Neuron (in vitro differentiated cells): ENCODE measurements around the genes PDE10A, RNASET2 and CCR6.

DNA sequence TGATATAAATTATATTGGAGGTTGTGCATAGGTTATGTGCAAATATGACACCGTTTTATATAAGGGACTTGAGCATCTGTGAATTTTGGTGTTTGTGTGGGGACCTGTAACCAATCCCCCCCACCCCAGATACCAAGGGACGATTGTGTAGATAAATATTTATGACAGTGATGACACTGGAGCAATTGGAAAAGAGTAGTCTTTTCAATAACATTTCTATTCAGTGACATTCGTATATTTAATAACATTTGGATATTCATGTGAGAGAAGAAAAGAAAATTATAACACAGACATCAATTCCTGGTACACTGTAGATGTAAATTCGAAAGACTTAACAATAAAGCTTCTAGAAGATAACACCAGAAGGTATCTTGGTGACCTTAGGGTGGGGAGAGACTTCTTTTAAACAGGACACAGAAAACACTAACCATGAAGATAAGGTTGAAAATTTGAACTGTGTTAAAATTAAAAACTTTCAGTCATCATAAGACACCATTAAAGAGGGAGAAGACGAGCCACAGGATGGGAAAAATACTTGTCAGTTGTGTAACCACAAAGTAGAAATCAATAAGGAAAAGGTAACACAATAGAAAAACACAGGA lies 61.0 kb downstream of the QKI start:
- PRO-cap = no peak

DNA sequence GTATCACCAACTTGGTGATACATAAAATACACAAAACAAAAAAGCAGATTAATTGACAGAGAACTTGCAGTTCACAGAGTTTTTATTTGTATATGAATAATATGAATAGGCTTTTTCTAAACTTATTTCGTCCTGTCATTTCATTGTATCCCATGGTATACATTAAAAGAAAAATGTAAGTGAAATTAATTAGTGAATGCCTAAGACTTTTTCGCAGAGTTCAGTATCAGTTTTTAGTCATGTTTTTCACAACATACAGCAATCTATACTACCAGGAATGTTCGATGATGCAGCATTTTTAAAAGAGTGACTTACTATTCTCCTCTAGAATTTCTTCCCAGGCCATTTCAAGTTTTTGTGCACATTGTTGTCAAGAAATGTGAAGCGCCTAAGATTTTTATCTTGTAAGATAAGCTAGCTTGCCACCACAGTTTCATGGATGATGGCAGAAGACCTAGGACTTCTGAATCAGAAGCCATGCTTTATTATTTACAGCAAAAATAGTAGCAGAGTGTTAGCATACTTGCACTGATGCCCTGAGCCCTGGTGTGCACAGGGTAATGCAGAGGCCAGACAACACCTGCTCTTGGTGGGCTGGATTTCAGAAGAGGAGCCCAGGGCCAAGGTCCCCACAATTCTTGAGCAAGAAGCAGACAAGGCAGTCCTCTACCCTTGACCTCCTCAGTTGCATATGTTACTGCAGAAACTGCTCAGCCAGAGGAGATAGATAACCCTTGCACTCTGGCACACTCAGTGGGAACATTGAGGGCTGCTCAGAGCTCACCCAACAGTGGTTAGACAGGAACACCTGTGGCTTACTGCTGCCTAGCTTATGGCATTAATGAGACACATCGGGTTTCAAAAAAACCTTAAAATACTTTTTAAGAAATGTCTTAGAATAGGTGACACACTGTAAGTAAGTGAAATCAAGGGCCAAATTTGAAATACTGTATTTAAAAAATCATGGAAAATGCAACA lies 99.1 kb downstream of the QKI start:
- PRO-cap = no peak

DNA sequence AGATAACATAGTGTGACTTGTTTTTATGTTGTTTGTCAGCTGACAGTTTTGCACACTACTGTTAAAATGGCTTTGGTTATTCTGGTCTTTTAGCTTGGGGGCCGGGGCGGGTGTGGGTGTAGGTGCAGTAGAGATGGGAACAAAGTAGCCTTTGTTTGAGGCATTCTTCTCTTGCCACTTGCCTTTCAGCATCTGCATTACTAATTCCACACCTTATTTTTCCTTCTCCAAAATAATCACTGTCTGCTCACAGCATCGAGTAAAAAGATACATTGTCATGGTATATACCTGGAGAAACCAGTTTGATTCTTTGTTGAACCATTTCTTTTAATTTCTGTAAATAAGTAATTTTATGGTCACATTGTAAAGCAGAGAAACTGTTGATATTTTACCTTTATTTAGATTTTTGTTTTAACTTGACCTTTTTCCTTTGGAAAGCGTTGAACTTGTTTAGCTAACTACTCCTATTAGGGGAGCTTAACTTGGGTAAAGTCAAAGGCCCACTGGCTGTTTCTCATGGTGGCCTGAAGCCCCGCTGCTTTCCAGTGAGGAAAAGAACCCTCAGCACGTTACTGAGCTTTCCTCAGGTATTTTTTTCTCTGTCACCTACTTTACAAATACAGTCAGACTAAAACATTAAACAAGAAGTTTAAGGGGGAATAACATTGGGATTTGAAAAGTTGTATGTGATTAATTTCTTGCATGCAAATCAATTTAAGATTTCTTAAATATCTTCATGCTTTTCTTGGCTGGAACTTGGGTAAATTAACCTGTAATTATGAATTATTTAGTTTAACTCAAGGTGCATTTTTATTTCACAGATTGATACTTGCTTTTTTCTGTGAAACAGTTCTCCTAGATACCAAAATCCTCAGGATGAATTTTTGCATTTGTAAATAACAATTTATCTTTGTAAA lies 159.7 kb downstream of the QKI start:
- PRO-cap = no peak

DNA sequence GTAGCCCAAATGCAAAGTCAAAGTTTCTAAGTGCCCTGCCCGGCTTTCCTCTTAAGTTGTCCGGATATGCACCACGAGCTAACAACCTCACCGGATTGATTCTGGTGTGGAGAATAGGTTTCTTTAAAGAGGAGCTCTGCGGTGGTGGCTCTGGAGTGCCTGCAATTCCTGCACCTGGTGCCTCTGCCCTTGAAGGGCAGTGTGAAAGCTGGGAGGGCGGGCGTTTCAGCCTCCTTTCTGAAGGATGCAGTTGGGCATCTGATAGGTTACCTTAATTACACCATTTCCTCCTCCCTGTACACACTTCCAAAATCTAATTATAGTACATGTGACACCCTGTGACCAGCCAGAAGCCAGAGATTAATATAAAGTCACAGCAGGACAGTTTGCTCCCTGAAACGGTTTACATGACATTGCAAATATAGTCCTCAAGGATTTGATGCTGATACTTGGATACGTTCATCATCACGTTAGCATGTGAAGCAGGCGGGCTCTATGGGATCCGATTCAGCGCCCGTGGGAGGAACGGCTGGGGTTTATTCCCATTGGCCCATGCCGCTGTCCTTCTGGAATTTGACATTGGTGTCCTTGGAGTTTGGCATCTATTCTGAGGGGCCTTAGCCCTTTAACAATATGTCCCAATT lies 548.1 kb downstream of the QKI start:
- PRO-cap = no peak

GRCh38 chr6:163964742-163965242 lies 550.3 kb downstream of the QKI start:
- PRO-cap = no peak

GRCh38 chr6:165662646-165663734 lies at the start of gene PDE10A:
Gene PDE10A (minus strand): TSS chr6:165663241.
- PRO-cap = bidirectional peak, plus-strand start at chr6:165662977, minus-strand start at chr6:165663074

DNA sequence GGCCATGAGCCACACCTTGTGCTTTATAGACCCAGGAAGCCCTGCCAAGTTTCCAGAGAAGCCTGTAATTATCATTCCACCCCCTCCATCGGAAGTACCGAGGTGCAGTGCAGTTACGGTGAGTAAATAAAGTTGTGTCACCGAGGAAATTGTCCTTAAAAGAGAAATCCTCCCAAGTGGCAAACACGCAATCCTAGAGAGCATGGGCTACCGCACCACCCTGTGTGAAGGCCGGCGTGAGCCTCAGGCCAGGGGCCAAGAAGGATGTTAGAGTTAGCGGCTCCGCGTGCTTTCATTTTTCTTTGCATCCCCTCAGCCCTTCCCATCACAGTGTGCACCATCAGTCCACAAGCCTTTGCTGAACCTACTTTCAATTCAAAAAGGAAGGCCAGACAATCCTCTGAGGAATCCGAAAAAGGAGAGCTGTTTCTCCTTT lies 183.2 kb upstream of the PDE10A start:
- PRO-cap = no peak

- PRO-cap = no peak
Measured at GRCh38 chr6:165876582-165877124, 213.6 kb upstream of the PDE10A start.

DNA sequence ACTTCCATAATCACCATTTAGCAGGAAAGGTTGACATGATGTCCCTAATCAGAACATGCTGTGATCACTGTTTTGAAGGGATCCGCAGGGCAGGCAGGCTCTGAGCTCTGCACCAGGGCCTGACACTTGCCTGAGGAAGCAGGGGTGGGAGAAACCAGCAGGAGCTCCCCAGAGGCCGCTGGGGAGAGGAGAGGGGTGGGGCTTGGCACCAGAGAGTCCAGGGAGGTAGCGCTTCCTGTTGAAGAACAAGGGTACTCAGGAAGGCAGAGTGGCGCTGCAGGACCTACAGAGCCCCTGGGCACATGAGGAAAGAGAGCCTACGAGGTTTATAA lies 5.6 kb upstream of the TBXT start:
- PRO-cap = no peak

DNA sequence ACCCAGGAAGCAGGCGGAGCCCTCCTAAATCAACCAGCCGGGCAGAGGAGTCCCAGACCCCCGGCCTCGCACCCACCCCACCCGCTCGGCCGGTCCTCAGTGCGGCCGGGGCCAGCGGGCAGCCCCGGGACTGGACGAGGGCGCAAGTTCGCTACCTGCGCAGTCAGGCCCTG lies 195 bp downstream of the SFT2D1 start:
- PRO-cap = no peak

DNA sequence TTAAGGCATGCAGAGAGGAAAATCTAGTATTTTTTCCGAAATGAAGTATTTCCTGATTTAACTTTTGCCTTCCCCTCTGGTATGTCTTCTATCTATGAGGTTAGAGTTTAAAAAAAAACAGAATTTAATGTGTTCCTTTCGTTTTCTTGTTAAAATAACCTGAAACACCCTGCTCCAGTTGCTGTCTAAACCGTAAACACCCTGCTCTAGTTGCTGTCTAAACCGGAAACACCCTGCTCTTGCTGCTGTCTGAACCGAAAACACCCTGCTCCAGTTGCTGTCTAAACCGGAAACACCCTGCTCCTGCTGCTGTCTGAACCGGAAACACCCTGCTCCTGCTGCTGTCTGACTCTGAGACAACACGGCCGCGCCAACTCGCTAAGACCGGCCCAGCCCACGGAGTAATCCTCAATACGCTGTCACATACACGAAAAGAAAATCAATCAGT lies 98.5 kb downstream of the RAMACL start:
- PRO-cap = no peak

GRCh38 chr6:166572202-166572692 lies 14.2 kb downstream of the RAMACL start:
- PRO-cap = no peak

GRCh38 chr6:166627429-166628521 lies 724 bp upstream of the RPS6KA2 start:
- PRO-cap = bidirectional peak, plus-strand start at chr6:166627674, minus-strand start at chr6:166627755; bidirectional peak, plus-strand start at chr6:166628037, minus-strand start at chr6:166627972; bidirectional peak, plus-strand start at chr6:166628383, minus-strand start at chr6:166628392

DNA sequence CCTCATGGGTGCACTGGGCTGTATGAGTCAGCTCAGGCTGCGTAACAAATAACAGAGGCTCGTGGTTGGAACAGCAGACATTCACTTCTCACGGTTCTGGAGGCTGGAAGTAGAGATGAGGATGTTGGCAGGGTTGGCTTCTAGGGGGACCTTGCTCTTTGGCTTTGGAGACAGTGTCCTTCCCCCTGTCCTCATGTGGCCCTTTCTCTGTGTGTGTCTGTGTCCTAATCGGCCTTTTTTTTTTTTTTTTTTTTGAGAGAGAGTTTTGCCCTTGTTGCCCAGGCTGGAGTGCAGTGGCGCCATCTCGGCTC lies 117.8 kb upstream of the RPS6KA2 start:
- PRO-cap = no peak

DNA sequence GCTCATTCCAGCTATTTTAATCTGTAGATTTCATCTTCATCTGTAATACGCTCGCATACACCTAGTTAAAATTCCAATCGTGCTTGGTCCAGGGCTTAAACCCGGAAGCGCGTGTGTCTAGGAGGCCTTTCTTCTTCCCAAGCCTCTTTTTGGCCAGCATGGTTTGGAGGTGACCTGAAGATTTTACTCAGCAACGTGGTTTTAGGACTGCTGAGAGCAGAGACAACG lies 144.2 kb upstream of the RPS6KA2 start:
- PRO-cap = no peak

DNA sequence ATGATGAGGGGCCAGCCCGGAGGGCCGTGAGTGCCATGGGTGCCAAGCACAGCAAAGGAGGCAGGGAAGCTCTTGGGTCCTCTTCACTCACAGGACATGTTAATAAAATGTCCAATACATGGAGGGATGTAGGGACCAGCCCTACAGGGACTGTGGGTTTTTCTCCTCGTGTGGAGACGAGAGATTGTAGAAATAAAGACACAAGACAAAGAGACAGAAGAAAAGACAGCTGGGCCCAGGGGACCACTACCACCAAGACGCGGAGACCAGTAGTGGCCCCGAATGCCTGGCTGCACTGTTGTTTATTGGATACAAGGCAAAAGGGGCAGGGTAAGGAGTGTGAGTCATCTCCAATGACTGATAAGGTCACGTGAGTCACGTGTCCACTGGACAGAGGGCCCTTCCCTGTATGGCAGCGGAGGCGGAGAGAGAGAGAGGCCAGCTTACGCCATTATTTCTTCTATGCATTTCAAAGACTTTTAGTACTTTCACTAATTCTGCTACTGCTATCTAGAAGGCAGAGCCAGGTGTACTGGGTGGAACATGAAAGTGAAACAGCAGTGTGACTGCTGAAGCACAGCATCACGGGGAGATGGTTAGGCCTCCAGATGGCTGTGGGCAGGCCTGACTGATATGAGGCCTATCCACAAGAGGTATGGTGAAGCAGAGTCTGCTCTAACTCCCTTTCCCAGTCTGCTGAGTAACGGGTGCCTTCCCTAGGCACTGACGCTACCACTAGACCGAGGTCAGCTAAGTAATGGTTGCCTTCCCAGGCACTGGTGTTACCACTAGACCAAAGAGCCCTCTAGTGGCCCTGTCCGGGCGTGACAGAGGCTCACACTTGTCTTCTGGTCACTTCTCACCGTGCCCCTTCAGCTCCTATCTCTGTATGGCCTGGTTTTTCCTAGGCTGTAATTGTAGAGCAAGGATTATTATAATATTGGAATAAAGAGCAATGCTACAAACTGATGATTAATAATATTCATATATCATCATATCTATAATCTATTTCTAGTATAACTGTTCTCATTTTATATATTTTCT lies 5.3 kb downstream of the RNASET2 start:
- PRO-cap = no peak

GRCh38 chr6:166955868-166956880 lies at the start of gene RNASET2:
Gene RNASET2 (minus strand): TSS chr6:166956550.
- PRO-cap = bidirectional peak, plus-strand start at chr6:166956146, minus-strand start at chr6:166956145; bidirectional peak, plus-strand start at chr6:166956679, minus-strand start at chr6:166956503

DNA sequence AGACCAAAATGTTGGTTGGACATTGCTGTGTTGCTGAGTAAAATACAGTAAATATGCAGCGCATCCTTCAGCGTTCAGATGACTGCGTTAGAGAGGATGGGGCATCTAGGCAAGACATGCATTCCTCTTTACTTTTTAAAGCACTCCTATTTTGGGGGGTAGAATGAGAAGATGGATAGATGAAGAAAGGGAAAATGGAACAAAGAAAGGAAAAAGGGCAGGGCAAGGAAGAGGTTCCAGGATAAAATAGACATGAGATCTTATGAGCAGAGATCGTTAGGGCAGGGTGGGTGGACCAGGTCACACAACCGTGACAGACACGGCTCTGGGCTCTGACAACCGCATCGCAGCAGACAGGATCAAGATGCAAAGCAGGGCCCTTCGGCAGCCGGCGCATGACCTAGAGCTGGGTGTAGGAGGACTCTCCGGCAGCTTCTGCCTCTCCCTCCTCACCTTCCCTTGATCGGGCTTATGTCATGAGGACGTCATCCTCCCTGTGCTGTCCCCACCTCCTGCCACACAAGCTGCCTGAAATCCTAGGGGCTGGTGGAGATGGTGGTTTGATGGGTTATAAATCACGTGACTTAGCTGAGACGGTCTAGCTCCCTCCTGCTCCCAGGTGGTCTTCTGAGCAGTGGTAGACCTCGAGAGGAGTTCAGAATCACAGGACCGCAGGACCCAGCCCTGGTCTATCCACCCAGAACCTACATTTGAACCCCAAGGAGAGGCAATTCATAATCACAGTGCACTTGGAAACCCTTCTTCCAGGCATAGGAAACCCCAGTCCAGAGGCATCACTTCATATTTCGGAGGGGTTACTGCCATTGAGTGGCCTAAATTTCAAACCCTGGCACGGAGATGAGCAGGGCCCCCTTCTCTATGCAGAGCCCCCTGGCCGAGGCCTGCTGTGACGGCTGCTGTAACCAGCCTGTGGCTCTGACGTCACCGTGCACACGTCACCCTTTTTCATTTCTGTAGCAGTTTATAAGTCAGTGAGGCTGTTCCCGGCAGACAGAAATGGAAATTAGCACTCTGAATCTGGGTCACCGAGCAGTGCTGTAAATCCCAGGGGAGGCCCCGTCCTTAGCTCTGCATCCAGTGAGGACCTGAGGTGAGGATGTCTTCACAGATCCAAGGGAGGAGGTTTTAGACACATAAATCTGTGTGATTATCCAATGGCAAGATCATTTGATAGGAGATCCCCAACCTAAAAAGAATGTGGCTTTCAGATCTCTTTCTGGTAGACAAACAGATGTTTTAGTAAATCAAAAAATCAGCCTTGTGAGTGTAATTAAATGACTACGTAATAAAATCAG lies 8.7 kb upstream of the CCR6 start:
- PRO-cap = no peak

DNA sequence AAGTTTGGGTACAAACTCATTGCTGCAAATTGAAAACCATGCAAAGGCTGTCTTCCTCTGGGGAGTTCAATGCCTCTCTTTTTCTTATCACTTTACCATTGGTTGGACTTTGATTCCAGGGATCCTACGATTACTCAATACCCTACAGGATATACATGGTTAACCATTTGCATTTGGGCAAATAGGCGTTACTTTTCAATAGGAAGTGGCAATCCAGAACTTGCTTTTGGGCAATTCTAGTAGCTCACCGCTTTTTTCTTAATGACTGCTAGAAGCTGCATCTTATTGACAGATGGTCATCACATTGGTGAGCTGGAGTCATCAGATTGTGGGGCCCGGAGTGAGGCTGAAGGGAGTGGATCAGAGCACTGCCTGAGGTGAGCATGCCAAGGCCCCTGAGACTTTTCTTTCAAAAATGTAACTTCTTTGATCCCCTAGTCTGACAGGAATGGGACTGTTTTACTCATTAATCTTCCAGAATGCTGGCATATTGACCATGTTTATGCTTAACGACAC lies at the start of gene CCR6:
Gene CCR6 (plus strand): TSS at position 250 of the 516 bp plus-strand sequence.
- PRO-cap = no peak

DNA sequence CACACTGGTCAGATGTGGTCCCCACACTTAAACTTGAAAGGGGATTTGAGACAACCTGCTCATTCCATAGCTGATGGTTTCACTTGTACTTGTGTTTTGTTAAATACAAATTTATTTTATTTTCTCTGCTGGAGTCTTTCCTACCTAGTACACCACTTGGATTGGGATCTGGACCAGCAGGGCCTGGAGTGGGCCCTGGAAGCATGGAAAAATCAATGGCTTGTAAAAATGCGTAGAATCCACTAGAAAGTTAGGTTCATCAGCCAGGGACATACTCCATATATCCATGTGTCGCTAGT lies 521 bp upstream of the GPR31 start:
- PRO-cap = no peak